Ishikawa (cell line): ENCODE data around the genes HBM, LUC7L, ARHGDIG, PIGQ, CCDC78 and HAGHL.

DNA sequence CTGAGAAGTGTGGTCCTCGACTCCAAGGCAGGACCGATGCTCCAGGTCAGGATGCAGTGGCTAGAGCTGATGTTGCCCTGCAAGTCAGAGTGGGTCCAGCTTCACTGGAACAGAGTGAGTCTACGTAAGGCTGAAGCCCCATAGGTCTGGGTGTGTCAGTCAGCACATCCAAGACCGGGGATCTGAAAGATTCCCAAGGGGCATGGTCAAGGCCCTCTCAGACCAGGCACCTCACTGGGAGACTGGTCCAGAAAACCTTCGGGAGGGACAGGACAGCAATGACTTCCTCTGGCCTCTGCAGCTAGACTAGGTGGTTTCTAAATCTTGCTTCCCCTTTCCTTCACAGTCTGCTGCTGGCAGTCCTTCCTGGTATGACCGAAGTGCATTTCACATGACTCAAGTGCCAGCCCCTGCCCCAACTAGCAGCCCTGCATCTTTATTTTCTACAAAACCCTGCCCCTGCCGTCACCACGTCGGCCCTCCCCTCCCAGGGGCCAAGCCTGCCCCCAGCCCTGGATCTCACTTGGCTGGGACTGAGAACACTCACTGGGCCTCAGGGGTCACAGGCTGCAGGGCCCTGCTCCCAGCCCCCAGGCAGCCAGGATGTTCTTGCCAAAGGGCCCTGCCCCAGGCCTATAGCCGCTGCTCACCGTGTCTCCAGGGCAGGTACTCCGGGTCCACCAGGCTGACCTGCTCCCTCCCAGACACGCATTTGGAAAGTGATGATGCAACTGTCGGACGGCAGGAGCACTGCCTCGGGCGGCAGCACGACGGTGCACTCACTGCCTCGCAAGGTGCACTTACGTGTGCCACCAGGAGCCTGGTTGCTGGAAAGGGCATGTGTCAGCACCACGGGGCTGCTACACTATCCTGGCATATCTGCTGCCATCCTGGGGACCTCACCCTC is 18.3 kb downstream of the POLR3K start:
- RRBS = no CpG with 5 or more reads among the region's 22 CpGs

- RRBS = no CpG with 5 or more reads among the region's 15 CpGs
These were observed 7.8 kb downstream of the RHBDF1 start for GRCh38 chr16:64605-65077.

- RRBS = 16% methylated on average over 21 of the region's 47 CpGs
These were observed at the start of gene HBM for GRCh38 chr16:165795-166218. HBM (plus strand) TSS chr16:165978.

- RRBS = under 1% methylated on average over 54 of the region's 92 CpGs
These were observed at the start of gene LUC7L for GRCh38 chr16:228312-229612. LUC7L (minus strand) TSS chr16:229449.

GRCh38 chr16:276342-276969 is 712 bp upstream of the RGS11 start:
- RRBS = 88% methylated on average over 10 of the region's 21 CpGs

DNA sequence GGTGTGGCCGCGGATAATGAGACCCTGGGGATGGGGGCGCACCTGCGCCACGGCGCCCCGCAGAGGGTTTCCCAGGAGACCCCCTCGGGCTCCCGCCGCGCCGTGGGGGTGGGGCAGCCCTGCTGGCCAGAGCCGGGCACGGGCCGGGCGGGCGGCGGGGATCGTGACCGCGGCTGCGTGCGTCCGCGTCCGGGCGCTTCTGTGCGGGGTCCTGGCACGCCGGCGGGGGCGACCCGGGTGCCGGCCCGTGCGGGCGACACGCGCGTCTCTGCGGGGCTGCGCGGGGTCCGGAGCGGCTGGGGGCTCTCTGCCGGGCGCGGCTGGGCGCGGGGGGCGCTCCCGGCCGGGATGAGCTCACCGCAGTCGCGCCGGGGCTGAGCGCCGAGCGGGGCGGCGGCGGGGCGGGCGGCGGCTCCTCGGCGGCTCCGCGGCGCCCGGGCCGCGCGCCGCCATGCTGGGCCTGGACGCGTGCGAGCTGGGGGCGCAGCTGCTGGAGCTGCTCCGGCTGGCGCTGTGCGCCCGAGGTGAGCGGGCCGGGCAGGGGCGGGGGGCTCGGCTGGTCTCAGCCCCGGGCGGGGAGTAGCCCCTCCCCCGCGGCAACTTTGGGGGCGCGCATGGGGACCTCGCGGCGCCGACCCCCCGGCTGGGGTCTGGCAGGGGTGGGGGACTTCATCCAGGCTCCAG is at the start of gene ARHGDIG:
TSS of gene ARHGDIG (plus strand) at position 362 of the 684 bp plus-strand sequence.
- RRBS = 2% methylated on average over 44 of the region's 99 CpGs

GRCh38 chr16:396602-396882 is 457 bp upstream of the NME4 start:
- RRBS = no CpG with 5 or more reads among the region's 12 CpGs

GRCh38 chr16:424312-424604 is 1.2 kb upstream of the RAB11FIP3 start:
- RRBS = no CpG with 5 or more reads among the region's 10 CpGs

DNA sequence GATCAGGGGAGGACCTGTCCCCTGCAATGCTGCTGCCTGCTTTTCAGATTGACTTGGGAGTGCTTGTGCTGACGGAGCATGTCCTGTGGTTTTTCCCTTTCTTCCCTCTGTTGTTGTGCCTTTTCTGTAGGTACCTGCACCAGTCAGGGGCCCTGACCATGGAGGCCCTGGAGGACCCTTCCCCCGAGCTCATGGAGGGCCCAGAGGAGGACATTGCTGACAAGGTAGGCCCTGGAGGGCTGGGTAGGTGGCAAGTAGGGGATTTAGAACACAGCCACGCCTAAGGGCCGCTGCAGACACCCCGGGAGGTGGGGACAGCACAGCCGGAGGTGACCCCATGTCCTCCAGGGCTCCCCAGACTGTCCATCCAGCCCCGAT is 24.6 kb upstream of the CAPN15 start:
- RRBS = no CpG with 5 or more reads among the region's 7 CpGs

GRCh38 chr16:529980-530754 is 2.7 kb downstream of the CAPN15 start:
- RRBS = no CpG with 5 or more reads among the region's 24 CpGs

DNA sequence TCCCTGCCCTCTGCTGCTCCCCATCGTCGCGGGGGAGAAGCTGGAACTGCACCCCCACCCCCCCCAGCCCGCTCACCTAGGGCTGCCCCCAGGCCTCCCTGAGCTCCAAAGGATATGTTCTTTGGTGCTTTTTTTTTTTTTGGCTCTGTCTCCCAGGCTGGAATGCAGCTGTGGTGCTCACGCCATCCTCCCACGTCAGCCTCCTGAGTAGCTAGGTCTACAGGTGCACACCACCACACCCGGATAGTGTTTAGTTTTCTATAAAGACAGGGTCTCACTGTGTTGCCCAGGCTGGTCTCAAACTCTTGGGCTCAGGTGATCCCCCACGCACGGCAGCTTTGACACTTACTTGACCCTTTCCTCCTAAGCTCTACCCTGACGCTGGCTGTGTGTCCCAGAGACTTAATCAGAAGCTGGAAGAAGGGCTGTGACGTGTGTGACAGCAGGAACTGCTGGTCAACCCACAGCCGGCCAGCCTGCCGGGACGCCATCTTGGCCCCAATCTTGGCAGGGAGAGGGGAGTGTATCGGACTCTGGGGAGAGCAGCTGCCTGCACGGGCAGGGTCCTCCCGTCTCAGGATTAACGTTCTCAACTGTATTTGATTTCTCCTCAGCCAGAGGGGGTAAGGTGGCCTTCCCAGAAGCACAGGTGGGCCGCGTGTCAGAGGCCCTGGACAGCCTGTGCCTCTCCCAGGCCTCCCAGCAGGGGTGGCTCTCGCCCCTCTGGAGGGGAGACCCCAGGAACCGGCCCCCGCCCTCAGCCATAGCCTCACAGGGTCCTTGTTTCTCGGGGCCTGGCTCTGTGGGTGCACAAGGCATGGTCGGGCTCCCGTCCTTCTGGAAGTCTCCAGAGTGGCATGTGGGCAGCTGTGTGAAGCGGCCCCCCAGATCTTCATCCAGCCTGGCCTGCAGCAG is 11.6 kb downstream of the CAPN15 start:
- RRBS = no CpG with 5 or more reads among the region's 27 CpGs

- RRBS = no CpG with 5 or more reads among the region's 28 CpGs
These were observed 14.6 kb downstream of the CAPN15 start for GRCh38 chr16:541942-542687.

DNA sequence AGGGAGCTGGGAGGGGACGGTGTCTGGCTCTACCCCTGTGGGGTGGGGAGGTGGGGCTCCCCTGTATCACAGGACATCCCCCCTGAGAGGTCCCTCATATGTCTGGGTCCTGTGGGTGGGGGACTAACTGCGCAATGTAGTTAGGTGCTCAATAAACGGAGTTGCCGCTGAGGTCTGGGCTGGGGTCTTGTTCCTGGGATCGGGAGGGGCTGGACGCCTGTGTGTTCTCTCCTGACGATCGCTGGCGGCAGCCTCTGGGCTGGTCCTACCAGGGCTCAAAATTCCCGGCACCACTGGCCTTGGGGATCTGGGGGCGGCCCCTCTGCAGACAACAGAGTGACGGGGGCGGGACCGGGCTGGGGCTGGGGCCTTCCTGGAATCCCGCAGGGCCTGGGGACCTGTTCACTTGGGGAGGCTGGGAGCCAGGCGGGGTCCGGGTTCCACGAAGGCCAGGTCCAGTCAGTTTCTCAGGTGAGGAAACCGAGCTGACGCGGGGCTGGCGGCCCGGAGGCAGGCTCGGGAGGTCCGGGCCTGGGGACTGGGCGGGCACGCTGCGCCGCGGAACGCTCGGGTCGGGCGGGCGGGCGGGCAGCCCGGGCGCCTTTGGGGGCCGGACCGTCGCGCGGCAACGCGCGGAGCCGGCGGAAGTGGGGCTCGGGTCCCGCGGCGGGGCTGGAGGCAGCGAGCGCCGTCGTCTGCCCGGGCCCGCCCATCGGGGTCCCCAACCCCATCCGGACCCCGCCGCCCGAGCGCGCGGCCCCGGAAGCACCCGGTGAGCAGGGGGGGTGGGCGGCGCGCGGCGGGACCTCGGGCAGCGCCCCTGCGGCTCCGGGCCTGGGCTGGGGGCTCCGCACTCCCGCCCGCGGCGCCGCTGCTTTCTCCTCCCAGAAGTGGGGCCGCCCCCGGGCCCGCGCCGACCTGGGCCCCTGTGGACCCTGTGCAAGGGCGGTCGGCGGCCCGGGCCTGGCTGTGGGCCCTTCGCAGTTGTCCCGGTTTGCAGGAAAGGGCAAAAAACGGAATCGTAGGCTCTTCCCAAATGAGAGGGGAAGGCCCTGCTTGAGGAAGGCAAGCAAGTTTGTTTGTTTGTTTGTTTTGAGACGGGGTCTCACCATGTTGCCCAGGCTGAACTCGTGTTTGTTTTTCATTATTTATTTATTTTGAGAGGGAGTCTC is at the start of gene PIGQ:
TSS of gene PIGQ (plus strand) at position 644 of the 1,172 bp plus-strand sequence.
- RRBS = 2% methylated on average over 62 of the region's 98 CpGs

- RRBS = no CpG with 5 or more reads among the region's 19 CpGs
These were observed 3.7 kb downstream of the RAB40C start for GRCh38 chr16:593474-594091.

- RRBS = 7% methylated on average over 9 of the region's 28 CpGs
These were observed 973 bp downstream of the MCRIP2 start for GRCh38 chr16:642530-643071.

DNA sequence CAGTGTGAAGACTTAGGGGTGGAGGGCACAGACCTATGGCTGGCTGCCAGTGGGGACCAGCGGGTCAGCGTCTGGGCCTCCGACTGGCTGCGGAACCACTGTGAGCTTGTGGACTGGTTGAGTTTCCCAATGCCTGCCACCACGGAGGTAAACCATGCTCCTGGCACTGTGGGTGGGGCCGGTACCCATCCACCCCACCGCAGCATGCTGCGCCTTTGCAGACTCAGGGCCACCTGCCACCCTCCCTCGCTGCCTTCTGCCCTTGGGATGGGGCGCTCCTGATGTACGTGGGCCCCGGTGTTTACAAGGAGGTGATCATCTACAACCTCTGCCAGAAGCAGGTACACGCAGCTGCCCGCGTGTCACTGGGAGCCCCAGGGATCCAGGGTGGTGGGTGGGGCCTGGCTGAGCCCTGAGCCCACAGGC is 1.5 kb upstream of the RHOT2 start:
- RRBS = 94% methylated on average over 6 of the region's 15 CpGs

GRCh38 chr16:706211-706870 is 740 bp upstream of the FBXL16 start:
- RRBS = 10% methylated on average over 10 of the region's 35 CpGs

GRCh38 chr16:726241-726657 is at the start of gene CCDC78:
CCDC78 (minus strand) TSS chr16:726443.
- RRBS = 3% methylated on average over 3 of the region's 18 CpGs

DNA sequence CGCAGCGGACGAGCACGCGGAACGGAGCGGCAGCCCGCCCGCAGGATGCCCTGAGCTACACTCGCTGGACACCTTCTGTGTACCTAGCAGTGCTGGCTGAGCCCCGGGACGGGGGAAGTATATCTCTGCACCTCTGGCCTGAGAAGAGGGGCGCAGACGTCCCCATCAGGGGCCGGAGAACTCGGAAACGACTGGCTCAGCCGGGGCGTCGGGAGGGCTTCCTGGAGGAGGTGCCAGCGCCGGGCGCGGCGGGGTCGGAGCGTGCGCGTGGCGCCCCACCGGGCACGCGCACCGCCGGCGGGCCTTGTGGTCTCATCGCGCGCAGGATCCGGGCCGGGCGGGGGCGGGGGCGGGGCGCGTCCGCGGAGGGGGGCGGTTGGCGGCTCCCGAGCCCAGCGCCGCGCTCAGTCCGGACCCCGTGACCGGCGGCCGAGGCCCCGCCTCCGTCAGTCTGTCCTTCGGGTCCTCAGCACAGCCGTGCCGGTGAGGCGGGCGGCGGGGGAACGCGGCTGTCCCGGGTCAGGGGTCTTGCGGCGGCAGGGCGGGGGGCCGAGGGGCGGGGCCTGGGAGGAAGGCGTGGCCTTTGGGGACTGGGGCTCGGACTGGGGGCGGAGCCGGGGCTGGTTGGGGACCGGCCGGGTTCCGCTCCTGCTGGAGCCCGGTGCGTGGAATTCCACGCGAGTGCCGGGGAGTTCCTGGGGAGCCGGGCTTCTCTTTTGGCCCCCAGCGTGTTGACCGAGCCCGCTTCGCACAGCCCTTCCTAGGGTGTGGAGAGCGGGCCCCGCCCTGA is at the start of gene HAGHL:
TSS of gene HAGHL (plus strand) at position 449 of the 790 bp plus-strand sequence.
- RRBS = 2% methylated on average over 43 of the region's 94 CpGs

DNA sequence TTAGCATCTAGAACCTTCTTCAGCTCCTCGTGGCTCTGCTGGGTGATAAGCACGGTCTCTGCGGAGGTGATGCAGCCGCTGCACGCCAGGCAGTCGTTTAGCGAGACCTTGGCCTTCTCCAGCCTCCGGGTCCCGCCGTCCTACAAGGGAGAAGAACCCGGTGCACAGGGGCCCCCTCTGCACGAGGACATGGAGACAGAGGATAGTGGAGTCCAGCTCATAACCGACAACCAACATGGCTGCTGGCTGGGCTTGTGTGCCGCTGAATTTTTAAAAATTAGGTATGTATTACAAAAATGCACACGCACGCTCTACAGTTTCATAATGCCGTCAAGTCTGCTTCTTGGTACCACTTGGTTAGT is 3.6 kb downstream of the CIAO3 start:
- RRBS = no CpG with 5 or more reads among the region's 17 CpGs